A549 (cell line): Measurements from ENCODE around the genes ELP2 and TPGS2.

GRCh38 chr18:36126294-36127280, 2.6 kb downstream of the SLC39A6 start:
- PRO-cap: no peak
CAGE:
- cytosol, long polyA plus RNA: no peak
- long polyA plus RNA: no peak
- nucleus, long polyA plus RNA: no peak

DNA sequence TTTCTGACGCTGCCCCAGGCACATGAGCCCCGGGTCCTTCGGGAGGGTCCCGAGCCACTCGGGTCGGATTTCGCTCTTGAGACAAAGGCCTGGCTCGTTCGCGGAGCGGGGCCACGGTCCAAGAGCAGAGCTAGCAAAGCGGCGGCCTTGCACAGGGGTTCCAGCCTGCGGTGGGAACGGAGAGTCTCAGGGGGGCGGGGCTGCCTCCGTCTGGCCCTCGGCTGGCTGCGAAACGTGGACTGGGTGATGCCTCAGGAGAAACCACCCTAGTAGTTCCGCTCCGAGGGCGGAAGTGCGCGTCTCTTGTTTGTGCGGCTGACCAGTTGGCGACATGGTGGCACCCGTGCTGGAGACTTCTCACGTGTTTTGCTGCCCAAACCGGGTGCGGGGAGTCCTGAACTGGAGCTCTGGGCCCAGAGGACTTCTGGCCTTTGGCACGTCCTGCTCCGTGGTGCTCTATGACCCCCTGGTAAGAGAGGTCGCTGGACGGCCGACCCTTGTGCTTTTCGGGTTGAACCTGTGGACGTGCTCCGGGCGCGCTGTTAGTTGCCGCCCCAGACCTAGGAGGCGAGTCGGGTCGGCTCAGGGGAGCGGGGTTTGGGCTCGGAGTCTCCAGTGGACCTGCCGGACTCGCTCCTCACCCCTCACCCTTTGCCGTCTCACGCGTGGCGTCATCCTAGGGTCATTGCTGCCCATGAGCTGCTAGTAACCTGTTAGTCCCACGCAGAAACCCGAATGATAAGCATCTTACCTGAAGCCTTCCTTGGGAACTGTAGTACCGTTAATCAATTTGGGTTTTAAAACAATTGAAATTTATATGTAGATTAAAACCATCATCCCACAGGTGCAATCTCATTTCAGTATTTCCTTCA, at the start of gene ELP2:
ELP2 (plus strand) TSS at position 297 of the 872 bp plus-strand sequence.
- PRO-cap: bidirectional peak, plus-strand start at position 322 of the sequence, minus-strand start at position 242 of the sequence
CAGE:
- cytosol, long polyA plus RNA: start-site peak on the plus strand centred at position 312 of the sequence, 30 bp wide, 45 and 498 reads in 2 replicates
- long polyA plus RNA: start-site peak on the plus strand centred at position 325 of the sequence, 16 bp wide, 352 and 154 reads in 2 replicates
- nucleus, long polyA plus RNA: start-site peak on the plus strand centred at position 309 of the sequence, 35 bp wide, 217 and 347 reads in 2 replicates

- PRO-cap: no peak
CAGE:
- cytosol, long polyA plus RNA: no peak
- long polyA plus RNA: no peak
- nucleus, long polyA plus RNA: no peak
Observed at GRCh38 chr18:36130849-36131182, 1.1 kb downstream of the ELP2 start.

GRCh38 chr18:36160822-36161340, 26.4 kb upstream of the MOCOS start:
- PRO-cap: no peak
CAGE:
- cytosol, long polyA plus RNA: no peak
- long polyA plus RNA: no peak
- nucleus, long polyA plus RNA: no peak

DNA sequence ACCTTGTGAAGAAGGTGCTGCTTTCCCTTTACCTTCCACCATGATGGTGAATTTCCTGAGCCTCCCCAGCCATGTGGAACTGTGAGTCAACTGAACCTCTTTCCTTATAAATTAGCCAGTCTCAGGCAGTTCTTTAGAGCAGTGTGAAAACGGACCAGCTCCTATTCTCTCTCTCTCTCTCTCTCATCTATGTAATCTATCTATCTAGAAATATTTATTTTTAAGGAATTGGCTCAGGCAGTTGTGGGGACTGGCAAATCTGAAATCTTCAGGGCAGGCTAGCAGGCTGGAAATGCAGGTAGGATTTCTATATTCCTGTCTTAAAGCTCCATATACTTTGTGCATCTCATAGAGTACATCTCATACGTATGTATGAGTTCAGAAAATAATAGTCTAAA, 70.4 kb downstream of the FHOD3 start:
- PRO-cap: no peak
CAGE:
- cytosol, long polyA plus RNA: no peak
- long polyA plus RNA: no peak
- nucleus, long polyA plus RNA: no peak

DNA sequence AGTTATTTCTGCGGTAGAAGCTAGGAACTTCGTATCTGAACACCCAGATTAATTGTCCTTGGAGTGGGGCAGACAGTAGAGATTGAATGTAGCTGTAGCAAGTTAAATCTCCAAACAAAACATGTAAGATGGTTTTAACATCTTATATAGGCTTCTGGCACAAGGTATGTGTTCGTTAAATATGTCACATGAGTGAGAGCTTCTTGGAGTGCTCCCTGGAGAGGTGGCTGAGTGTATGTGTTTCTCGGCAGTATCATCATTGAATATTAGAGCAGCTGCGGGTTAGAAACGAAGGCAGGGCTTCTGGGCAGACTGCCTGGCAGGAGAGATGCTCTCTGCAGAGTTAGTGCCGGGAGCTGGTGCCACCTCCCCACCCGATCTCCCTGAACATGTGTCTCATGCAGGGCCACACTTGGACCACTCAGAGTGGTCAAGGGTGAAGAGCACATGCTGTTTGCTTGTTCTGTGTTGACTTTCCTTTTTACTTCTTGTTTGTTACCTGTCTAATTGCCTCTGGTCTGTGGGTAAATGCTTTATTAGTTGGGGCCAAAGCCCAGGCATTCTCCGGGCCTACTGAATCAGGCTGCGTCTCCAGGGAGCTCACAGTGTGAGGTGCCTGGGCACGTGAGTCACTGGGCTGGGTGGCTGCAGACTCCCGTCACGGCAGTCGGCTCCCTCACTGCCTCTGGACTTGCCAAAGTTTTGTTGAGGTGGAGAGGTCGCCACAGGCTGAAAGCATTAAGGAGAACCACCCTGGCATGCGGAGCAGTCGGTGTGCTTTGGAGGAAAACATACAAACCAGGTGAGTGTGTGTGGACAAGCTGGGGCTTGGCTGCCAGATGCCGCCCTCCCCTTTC, 246.6 kb downstream of the FHOD3 start:
- PRO-cap: no peak
CAGE:
- cytosol, long polyA plus RNA: no peak
- long polyA plus RNA: no peak
- nucleus, long polyA plus RNA: no peak

DNA sequence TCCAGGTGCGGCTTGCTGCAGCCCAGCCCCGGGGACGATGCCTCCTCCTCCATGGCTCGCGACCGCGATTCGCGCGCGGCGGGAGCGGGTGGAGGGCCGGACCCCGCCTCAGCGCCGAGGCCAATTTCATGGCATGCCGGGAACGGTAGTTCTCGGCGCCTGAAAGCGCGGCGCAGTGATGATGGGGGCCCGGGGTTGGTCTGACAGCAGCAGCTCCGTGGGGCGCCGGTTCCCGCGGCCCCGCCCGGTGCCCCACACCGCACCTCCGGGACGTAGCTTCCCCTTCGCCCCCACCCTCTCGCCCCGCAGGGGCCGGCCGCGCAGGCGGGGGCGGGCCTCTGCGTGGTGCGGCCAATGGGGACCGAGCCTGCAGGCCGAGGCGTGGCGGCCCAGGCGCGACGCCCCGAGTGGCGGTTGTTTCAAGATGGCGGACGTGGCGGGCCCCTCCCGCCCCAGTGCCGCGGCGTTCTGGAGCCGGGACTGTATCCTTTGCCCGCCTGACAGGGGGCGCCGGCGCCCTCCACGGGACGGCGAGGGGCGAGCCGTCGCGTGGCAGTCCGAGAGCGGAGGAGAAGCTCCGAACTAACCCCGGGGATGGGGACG, at the start of gene TPGS2:
TPGS2 (minus strand) TSS at position 288 of the 603 bp plus-strand sequence.
- PRO-cap: bidirectional peak, plus-strand start at position 411 of the sequence, minus-strand start at position 291 of the sequence
CAGE:
- cytosol, long polyA plus RNA: no peak
- long polyA plus RNA: start-site peak on the minus strand centred at position 61 of the sequence, 34 bp wide, 149 and 148 reads in 2 replicates; start-site peak on the minus strand centred at position 288 of the sequence, 12 bp wide, 229 and 109 reads in 2 replicates
- nucleus, long polyA plus RNA: start-site peak on the minus strand centred at position 78 of the sequence, 30 bp wide, 236 and 184 reads in 2 replicates; start-site peak on the minus strand centred at position 288 of the sequence, 26 bp wide, 25 and 30 reads in 2 replicates

DNA sequence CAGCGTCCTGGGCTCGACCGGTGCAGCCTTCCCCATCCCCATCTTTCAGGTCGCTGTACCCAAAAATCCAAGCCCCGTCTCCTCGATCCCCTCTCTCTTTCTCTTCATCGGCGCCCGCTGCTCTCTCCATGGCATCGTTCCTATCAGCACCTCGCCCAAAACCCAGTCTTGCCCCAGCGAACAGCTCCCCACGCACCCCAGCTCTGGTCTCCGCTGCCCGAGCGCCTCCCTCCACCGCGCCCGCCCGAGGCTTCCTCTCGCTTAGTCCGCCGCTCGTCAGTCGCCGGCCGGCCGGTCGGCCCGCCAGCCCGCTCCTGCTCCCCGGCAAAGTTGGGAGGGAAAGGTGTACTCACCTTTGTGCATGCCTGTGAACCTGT, 607 bp downstream of the CELF4 start:
- PRO-cap: no peak
CAGE:
- cytosol, long polyA plus RNA: no peak
- long polyA plus RNA: no peak
- nucleus, long polyA plus RNA: no peak

DNA sequence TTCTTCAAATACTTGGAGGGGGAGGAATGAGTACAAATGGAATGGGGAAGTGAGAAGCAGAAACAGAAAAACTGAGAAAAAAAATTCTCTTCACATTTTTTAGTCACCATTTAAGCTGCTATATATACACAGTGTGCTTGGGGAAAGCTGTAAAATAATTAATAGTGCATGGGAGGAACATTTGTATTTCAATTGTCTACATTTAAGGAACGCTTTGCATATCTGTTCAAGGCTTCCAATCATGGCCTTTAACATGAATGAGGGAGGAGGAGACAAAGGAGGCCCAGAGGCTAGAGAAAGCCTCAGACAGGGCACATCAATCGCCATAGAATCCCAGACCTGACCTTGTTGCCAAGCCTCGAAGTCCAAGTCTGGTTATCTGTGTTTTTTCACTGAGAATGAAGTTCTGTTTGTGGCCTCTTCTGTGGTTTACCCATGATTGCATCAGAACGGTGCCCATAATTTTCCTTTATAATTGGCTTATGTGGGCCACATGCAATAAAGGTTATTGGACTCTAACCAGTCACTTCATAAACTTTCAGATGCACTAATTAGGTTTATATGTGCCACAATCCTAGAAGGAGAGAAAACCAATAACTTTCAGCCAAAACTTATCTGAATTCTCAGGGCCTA, 158.7 kb downstream of the PIK3C3 start:
- PRO-cap: no peak
CAGE:
- cytosol, long polyA plus RNA: no peak
- long polyA plus RNA: no peak
- nucleus, long polyA plus RNA: no peak

GRCh38 chr18:42165294-42165493, 210.2 kb downstream of the PIK3C3 start:
- PRO-cap: no peak
CAGE:
- cytosol, long polyA plus RNA: no peak
- long polyA plus RNA: no peak
- nucleus, long polyA plus RNA: no peak

- PRO-cap: no peak
CAGE:
- cytosol, long polyA plus RNA: no peak
- long polyA plus RNA: no peak
- nucleus, long polyA plus RNA: no peak
Observed at GRCh38 chr18:42706532-42707185, 408.8 kb downstream of the RIT2 start.

- PRO-cap: no peak
CAGE:
- cytosol, long polyA plus RNA: no peak
- long polyA plus RNA: no peak
- nucleus, long polyA plus RNA: no peak
Observed at GRCh38 chr18:44589519-44589876, 91.2 kb upstream of the SETBP1 start.

- PRO-cap: no peak
CAGE:
- cytosol, long polyA plus RNA: no peak
- long polyA plus RNA: no peak
- nucleus, long polyA plus RNA: no peak
Observed at GRCh38 chr18:44725599-44726085, 45.0 kb downstream of the SETBP1 start.

GRCh38 chr18:44779020-44779717, 98.5 kb downstream of the SETBP1 start:
- PRO-cap: no peak
CAGE:
- cytosol, long polyA plus RNA: no peak
- long polyA plus RNA: no peak
- nucleus, long polyA plus RNA: no peak

- PRO-cap: no peak
CAGE:
- cytosol, long polyA plus RNA: no peak
- long polyA plus RNA: no peak
- nucleus, long polyA plus RNA: no peak
Observed at GRCh38 chr18:45239030-45239357, 376.3 kb upstream of the SLC14A2 start.

GRCh38 chr18:45775132-45775843, 50.2 kb upstream of the SIGLEC15 start:
- PRO-cap: no peak
CAGE:
- cytosol, long polyA plus RNA: no peak
- long polyA plus RNA: no peak
- nucleus, long polyA plus RNA: no peak

DNA sequence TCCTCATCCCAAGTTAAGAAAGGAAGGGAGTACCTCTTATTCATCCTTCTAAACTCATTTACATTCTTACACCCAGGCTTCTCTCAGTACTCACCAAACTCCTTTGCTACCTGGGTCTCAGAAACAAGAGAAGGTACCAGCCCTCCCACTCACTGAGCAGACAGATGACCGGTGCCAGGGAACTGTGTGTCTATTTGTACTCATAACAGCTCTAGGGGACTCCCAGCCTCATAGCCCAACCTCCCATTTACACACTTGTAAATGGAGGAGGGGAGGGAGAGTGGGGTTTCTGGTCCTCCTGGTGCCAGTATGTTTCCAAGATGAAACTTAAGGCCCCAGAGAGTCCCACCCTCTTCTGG, 42.8 kb upstream of the SIGLEC15 start:
- PRO-cap: no peak
CAGE:
- cytosol, long polyA plus RNA: no peak
- long polyA plus RNA: no peak
- nucleus, long polyA plus RNA: no peak

DNA sequence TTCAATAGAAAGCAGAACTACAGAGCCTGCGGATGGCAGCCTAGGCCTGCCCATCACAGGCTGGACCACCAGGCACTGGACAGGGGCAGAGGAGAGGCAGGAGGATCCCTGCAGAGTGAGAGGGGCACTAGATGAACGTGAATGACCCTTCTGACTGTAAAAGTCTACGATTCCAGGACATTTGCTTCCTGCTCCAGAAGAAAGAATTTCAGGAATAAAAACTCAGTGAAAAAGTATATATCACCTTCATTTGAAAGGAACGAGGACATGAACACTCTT, 23.7 kb downstream of the SIGLEC15 start:
- PRO-cap: no peak
CAGE:
- cytosol, long polyA plus RNA: no peak
- long polyA plus RNA: no peak
- nucleus, long polyA plus RNA: no peak

DNA sequence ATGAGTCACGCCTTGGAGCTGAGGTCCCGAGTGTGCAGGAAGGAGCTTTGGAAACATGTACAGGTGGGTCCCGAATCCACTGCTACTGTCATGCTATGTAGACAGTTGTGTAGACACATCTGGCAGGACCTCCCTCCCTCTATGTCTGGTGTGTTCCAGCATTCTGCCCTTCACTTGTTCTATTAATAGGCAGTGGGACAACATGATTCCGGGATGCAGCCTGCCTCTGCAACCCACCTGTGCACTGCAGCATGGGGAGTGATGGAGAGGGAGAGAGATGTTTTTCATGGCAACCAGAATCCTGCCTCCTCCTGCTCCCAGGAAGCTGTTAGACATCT, 24.3 kb downstream of the SIGLEC15 start:
- PRO-cap: no peak
CAGE:
- cytosol, long polyA plus RNA: no peak
- long polyA plus RNA: no peak
- nucleus, long polyA plus RNA: no peak

DNA sequence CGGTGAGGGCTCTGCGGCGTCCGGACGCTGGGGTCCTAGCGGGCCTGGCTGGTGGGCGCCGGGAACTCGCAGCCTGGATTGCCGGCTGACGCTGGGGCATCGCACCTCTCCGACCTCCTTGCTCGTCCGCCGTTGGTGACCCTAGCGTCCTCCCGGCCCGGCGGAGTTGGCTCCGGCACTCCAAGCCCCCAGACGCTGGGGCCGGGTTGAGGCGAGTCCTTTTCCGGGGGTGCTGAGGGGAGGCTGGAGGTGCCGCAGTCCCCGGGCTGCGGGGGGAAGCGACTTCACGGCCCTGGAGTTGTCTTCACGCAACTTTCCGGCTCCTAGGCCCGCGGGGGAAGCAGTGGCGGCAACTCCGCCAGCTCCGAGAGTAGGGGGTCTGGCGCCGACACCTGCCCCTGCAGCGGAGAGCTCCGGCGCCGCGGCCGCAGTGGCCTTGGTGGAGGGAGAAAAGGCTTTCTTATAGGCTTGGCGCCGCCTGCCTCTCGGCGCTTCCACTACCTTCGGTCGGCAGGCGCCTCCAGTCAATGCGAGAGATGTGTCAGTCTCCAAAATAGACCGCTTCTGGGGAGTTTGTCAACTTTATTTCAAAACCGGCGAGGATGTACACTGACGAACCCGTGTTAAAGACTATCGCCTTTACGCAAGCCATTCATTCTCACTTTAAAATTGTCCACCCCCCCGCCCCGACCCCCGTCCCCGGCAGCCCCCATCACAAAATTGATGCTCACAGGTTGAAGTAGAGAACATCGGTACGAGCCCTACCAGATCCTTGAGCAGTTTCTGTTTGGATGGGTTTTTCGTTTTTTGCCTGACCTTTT, 813 bp downstream of the C18orf25 start:
- PRO-cap: unidirectional peak, minus-strand start at position 433 of the sequence
CAGE:
- cytosol, long polyA plus RNA: no peak
- long polyA plus RNA: no peak
- nucleus, long polyA plus RNA: no peak